Astrocyte (in vitro differentiated cells and primary cell): Measurements from ENCODE around the gene ZNF343.

DNA sequence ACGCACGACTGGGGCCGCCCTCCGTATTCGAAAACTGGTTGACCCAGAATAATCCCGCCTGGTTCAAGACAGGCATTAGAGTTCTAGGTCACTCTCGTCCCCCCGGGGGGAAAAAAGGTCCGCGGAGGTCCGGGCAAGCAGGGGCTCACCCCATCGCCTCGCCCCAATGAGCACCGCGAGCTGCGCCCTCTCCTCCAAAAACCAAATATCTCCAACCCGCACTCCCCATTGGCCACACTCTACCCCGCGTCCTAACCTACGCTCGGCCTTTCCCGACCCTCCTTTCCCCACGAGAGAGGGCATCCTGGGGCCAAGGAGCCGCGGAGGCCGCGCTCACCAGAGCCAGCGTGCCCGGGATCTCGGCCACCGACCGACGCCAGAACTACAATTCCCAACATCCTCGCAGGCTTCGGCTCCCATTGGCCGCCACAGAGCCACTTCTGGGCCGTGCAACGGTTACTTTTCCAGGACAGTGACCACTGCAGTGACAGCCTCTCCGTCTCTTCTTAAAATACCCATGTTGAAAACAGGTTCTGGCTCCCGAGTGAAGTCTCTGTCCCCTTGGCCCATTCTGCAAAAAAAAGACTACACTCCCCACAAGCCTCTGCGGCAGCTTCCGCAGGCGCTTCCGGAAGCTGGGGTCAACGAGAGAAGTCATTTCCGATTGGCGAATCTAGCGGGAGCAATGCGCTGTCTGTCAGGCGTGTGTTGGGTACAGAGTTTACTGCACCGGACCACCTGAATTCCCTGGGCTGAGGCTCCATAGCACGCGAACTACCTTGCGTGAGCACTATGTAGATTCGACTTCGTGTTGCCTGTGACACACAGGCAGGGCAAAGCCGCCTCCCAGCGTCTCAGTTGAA, at the start of gene ZNF343:
TSS of gene ZNF343 (minus strand) at position 372 of the 863 bp plus-strand sequence.
- PRO-cap: no peak
- RRBS, 2 experiments: 0 to 2% methylated on average over 3 to 5 of the region's 58 CpGs

GRCh38 chr20:2804888-2805266, 4.5 kb upstream of the CPXM1 start:
- PRO-cap: no peak
- RRBS, 2 experiments: 4 to 5% methylated on average over 11 to 13 of the region's 22 CpGs

GRCh38 chr20:2851932-2852374, 11.4 kb downstream of the VPS16 start:
- PRO-cap: no peak
- RRBS, 2 experiments: no CpG with 5 or more reads among the region's 9 CpGs

DNA sequence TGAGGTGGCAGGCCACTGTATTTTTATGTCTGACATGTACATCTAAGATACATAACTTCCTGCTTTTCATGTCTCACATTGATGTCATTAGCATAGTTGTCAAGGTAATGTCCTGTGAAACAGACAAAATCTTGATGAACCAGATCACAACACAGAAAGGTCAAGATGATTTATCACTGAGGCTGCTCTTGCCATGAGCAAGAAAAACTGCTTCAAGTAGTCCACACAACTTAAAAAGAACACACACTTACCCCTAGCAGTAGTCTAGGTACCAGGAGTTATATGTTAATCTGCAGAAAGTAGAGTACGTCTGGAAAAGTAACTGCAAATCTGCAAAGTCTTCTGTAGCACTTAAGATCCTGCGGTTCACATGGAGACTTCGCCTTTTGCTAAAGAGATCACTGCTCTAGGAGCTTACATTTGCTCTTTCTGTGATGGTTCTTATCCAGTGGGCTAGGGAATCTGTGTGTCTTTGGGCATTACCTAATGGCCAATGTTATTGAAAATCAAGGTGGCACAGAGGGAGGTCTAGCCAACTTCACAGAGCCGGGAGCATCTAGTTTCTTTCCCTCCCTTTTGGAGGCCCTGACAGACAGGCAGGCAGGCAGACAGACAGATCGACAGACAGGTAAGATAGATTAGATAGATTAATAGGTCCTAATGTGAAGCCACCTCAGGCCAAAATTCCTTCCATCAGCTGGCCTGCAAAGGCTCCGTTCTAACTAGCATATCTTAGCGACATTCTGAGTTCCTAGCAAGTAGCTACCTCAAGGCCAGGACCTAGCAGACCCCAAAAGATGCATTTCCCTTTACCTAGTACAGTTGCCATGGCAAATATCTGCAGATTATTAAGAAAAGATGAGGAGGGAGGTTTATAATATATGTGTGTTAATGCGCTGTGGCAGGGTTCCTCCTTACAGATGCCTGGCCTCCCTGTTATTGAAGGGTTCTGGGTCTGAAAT, 49.8 kb upstream of the GNRH2 start:
- PRO-cap: no peak
- RRBS, 2 experiments: no CpG with 5 or more reads among the region's 8 CpGs

GRCh38 chr20:3121104-3121680, 36.7 kb upstream of the AVP start:
- PRO-cap: no peak
- RRBS, 2 experiments: no CpG with 5 or more reads among the region's 10 CpGs

- PRO-cap: bidirectional peak, plus-strand start at chr20:3159322, minus-strand start at chr20:3159258
- RRBS, 2 experiments: no CpG with 5 or more reads among the region's 14 CpGs
Measured at GRCh38 chr20:3158884-3159468, 689 bp downstream of the FASTKD5 start.

DNA sequence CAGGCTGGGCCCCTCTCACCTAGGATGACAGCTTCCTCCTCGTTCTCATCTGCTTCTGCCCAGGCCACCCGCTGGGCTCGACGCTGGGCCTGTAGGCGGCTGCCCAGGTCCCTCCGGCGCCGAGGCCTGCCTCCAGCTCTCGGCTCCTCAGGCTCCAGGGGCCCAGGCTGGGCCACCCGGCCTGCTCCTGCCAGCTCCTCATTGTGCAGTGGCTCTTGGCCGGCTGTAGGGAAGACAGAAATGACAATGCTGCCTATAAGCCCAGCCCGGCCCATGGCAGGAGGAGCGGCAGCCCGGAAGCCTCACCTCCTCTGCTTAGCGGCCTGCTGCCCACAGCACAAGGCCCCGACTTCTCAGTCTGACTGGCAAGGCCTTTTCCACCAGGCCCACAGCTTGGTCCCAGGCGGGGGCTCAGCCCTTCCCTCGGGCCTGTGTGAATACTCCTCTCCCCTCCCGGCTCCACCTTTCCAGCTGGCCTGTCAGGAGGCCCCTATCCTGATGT, 1.2 kb downstream of the DDRGK1 start:
- PRO-cap: no peak
- RRBS, 2 experiments: 30 to 46% methylated on average over 6 to 7 of the region's 19 CpGs

- PRO-cap: no peak
- RRBS, 2 experiments: 71 to 79% methylated on average over 4 of the region's 7 CpGs
Measured at GRCh38 chr20:3731696-3732073, 800 bp upstream of the HSPA12B start.

- PRO-cap: no peak
- RRBS, 2 experiments: no CpG with 5 or more reads among the region's 4 CpGs
Measured at GRCh38 chr20:3753283-3753655, 14.3 kb downstream of the ADISSP start.

- PRO-cap: no peak
- RRBS, 2 experiments: no CpG with 5 or more reads among the region's 6 CpGs
Measured at GRCh38 chr20:3875059-3875802, 14.0 kb upstream of the PANK2 start.

DNA sequence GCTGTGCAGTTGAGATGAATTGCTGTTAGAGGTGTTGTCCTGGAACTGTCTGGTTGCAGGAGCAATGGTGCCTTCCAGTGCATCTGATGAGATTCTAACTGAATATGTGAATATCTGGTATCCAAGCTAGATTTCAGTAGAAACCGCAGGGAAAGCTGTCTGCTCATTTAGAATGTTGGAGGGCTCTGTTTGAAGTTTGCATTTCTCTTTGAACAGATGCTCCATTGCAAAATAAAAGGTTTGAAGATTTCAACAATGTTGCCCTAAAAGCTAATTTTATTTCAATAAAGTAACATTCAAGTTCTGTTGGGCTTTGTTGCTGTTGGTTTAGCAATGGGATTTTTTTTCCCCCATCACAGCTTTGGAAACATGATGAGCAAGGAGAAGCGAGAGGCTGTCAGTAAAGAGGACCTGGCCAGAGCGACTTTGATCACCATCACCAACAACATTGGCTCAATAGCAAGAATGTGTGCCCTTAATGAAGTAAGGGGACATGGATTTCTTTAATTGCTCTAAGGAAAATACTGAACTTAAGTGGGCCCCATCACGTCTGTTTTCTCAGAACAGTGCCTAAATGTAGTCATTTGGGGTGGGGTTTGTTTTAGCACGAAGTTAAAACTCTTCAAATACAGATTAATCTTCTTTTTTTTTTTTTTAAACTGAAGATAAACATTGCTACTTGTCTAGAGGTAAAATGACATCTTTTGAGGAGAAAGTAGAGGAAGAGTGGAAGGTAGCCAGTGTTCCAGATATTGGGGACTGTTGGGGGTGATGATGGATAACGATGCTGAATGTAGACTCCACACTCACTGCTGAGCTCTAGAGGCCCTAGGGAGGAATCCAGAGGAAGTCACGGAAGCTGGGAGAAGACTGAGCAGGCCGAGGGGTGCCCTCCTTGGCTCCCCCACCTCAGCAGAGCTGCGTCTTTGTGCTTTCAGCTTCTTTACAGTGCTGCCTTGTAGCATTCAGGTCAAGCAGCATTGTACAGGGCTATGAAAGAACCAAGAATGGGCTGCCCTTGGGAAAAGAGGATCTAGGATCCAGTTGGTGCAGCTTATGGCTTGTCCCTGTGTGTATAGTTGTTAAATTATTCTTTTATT, 27.7 kb downstream of the PANK2 start:
- PRO-cap: no peak
- RRBS, 2 experiments: no CpG with 5 or more reads among the region's 9 CpGs

GRCh38 chr20:4051879-4052420, 36.6 kb upstream of the RNF24 start:
- PRO-cap: no peak
- RRBS, 2 experiments: no CpG with 5 or more reads among the region's 8 CpGs

- PRO-cap: no peak
- RRBS, 2 experiments: no CpG with 5 or more reads among the region's 10 CpGs
Measured at GRCh38 chr20:4244690-4245467, 4.2 kb downstream of the ADRA1D start.

- PRO-cap: no peak
- RRBS, 2 experiments: no CpG with 5 or more reads among the region's 7 CpGs
Measured at GRCh38 chr20:4719978-4720612, 1.6 kb upstream of the PRND start.

DNA sequence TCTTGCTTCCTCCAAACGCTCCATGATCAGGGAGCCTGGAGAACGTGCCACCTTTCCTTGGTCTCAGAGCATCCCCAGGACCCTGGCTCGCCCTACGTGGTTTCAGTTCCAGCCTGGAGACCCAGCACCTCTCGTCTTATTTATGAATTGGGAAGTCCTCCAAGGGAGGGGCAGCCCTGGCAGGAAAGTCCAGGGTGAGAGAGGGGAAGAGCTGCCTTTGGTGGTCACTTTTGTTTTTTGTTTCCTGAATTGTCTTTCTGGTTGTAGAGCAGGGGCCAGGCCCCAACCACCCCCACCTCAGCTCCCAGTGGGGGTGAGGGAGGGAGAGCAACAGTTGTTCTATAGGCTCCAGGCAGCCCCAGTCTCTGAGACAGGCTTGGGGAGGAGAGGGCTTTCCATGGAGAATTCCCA, 12.9 kb downstream of the RASSF2 start:
- PRO-cap: no peak
- RRBS, 2 experiments: no CpG with 5 or more reads among the region's 5 CpGs

DNA sequence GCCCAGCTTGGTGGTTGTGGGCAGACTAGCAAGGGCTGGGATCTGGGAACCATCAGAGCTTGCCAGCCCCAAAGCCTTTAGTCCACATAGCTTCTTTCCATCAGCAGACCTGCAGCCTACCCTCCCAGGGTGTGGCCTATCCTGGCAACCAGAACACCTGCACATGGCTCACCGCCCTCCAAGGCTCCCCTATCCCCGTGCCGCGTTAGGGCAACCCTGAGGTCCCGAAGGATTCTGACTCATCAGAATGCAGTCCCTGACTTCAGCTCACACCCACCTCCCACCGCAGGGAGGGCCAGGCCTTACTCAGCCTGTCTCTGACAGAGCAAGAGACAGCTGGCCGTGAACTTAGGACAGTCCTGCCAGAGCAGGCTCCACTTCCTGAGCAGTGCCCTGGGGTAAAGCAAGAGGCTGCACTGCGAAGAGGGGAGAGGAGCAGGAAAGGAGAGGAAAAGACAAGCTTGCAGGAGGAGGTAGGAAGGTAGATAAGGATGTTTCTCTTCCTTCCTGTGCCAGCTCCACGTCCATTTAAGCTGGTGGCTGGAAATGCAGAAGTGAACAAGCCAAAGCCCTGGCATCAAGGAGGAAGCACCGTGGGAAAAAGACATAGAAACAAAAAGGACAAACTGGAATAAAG, 74.9 kb upstream of the RASSF2 start:
- PRO-cap: no peak
- RRBS, 2 experiments: no CpG with 5 or more reads among the region's 10 CpGs

DNA sequence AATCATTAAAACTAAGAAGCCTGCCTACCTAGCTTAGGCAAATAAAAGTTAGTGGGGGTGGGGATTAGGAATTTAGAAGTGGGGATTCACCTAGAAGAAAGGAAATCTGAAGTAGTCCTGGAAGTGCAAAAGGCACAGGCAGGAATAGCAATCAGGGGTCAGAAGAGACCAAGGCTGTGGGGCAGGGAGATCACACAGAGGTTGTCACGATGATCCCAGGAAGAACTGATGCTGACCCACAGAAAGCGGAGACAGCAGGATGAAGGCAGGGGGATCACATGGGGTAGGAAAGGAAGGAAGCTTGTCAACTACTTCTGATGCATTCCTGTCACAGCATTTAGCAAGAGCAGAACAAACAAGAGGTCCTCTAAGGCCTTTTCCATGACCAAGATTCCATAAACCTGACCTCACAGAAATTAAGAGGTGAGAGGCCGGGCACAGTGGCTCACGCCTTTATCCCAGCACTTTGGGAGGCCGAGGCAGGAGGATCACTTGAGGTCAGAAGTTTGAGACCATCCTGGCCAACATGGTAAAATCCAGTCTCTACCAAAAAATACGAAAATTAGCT, 79.1 kb downstream of the SLC23A2 start:
- PRO-cap: no peak
- RRBS, 2 experiments: no CpG with 5 or more reads among the region's 6 CpGs

DNA sequence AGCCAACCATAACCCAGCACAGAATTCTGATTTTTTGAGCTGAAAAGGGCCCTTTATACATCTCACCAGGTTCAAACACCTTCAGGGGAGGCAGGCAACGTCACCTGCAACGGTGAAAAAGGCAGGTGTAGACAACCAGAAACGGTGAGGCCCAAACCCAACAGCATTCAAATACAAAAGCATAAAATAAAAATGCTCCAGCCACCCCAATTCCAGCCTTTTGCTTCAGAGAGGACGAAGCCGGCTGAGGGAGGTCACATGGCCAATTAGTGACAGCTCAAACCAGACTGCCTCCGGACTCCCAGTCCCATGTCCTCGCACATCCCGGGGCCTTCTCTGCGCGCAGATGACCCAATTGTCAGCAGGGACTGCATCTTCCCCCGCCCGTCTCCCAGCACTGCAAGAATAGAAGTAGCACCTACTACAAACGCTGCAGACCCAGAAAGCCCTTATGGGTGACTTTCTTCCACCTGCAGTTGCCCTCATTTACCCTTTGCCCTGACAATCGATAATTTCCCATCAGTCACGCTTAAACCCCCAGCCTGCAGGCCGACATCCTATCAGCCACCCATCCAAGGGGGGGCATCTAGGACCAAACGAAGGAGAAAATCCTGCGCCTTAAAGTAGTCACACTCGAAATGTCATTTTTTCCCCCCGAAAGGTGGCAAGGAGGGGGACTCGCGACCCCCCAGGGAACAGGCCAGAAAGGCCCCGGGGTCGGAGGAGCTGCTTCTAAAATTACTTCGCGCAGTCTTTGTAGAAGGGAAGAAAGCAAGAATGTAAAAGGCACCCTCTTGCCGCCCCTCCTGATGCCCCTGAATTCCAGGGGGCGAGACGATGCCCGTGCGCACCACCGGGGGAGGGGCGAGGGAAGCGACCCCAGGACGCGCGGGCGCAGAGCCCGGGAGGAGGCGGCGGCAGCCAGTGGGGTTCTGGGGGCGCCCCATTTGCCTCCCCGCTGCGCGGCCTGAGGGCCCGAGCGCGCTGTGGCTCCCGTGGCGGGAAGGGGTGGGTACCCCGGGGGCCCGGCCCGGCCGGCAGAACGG, 860 bp downstream of the SLC23A2 start:
- PRO-cap: no peak
- RRBS, 2 experiments: 2 to 3% methylated on average over 9 to 15 of the region's 55 CpGs

GRCh38 chr20:5072646-5073890, 39.8 kb downstream of the TMEM230 start:
- PRO-cap: no peak
- RRBS, 2 experiments: no CpG with 5 or more reads among the region's 14 CpGs

DNA sequence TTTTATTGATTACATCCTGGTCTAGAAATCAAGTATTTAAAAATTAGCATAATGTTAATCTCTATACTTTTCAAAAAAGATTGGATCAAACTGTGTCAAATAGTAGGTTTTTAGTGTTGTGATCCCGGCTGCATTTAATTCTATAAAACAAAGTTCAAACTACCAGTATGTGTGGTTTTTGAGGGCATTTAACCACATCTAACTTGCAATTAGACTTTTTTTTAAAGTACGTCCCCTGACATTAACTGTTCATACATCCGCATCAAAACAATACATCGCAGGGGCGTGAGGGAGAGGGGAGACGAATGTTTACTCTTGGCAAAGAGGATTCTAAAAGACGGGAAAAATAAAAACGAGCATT, 674 bp downstream of the TMEM230 start:
- PRO-cap: no peak
- RRBS, 2 experiments: no CpG with 5 or more reads among the region's 8 CpGs